GM12878 (cell line): ENCODE results near the genes ZNF655, ZSCAN25, CYP3A7 and GJC3.

GRCh38 chr7:99551341-99551596 lies 645 bp downstream of the FAM200A start:
- RAMPAGE, long total RNA, result no peak
- RRBS, 2 experiments, result no CpG with 5 or more reads among the region's 12 CpGs
CAGE:
- cytosol, long polyA minus RNA, result no peak
- cytosol, long polyA plus RNA, result no peak
- long polyA plus RNA, result no peak
- nucleolus, long total RNA, result no peak
- nucleus, long polyA plus RNA, result no peak
- nucleus, long total RNA, result no peak

- RAMPAGE, long total RNA, result start-site peak on the minus strand at chr7:99558453-99558545, 201 and 142 reads in 2 replicates; start-site peak on the plus strand at chr7:99558618-99558826, 564 and 226 reads in 2 replicates
- RRBS, 2 experiments, result 1 to 2% methylated on average over 41 to 50 of the region's 94 CpGs
CAGE:
- cytosol, long polyA minus RNA, result start-site peak on the plus strand at chr7:99558848-99558856, 13 reads
- cytosol, long polyA plus RNA, result start-site peak on the plus strand at chr7:99558618-99558701, 487 and 519 reads in 2 replicates; start-site peak on the plus strand at chr7:99558786-99558857, 215 and 232 reads in 2 replicates
- long polyA plus RNA, result start-site peak on the minus strand at chr7:99558488-99558553, 33 and 30 reads in 2 replicates; start-site peak on the plus strand at chr7:99558656-99558706, 395 and 438 reads in 2 replicates
- nucleolus, long total RNA, result no peak
- nucleus, long polyA plus RNA, result start-site peak on the plus strand at chr7:99558595-99558727, 1,000 and 858 reads in 2 replicates; start-site peak on the plus strand at chr7:99558787-99558886, 421 and 303 reads in 2 replicates
- nucleus, long total RNA, result no peak
Measured at GRCh38 chr7:99558361-99559519, at the start of gene ZNF655. Gene ZNF655, plus strand, starts transcription at chr7:99558642.

GRCh38 chr7:99616256-99617129 lies at the start of gene ZSCAN25:
Gene ZSCAN25, plus strand, starts transcription at chr7:99616946.
- RAMPAGE, long total RNA, result start-site peak on the plus strand at chr7:99616945-99616966, 111 and 97 reads in 2 replicates
- RRBS, 2 experiments, result 1 to 2% methylated on average over 7 of the region's 57 CpGs
CAGE:
- cytosol, long polyA minus RNA, result start-site peak on the plus strand at chr7:99616970-99616976, 20 reads
- cytosol, long polyA plus RNA, result start-site peak on the plus strand at chr7:99616963-99616994, 162 and 64 reads in 2 replicates
- long polyA plus RNA, result no peak
- nucleolus, long total RNA, result no peak
- nucleus, long polyA plus RNA, result no peak
- nucleus, long total RNA, result no peak

DNA sequence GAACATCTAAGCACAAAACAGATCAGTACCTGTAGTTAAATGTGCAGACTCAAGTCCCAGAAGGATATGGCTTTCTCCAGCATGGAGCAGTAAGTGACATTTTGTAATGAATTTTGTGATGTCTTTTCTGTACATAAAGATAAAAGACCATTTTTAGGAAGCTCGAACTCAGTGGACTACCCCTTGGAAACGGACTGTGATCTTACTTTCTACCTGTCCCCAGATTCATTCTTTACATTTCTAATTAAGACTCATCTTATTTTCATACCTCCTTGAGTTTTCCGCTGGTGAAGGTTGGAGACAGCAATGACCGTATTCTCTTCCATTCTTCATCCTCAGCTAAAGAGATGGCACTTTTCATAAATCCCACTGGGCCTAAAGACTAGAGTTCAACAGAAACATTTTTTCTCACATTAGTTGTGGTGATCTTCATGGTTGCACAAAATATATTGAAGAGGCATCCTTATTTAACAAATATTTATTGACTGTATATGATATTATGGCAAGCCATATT lies 13.1 kb downstream of the CYP3A5 start:
- RAMPAGE, long total RNA, result no peak
- RRBS, 2 experiments, result no CpG with 5 or more reads among the region's 4 CpGs
CAGE:
- cytosol, long polyA minus RNA, result no peak
- cytosol, long polyA plus RNA, result no peak
- long polyA plus RNA, result no peak
- nucleolus, long total RNA, result no peak
- nucleus, long polyA plus RNA, result no peak
- nucleus, long total RNA, result no peak

GRCh38 chr7:99671567-99672122 lies 8.2 kb downstream of the CYP3A5 start:
- RAMPAGE, long total RNA, result no peak
- RRBS, 2 experiments, result no CpG with 5 or more reads among the region's 6 CpGs
CAGE:
- cytosol, long polyA minus RNA, result no peak
- cytosol, long polyA plus RNA, result no peak
- long polyA plus RNA, result no peak
- nucleolus, long total RNA, result no peak
- nucleus, long polyA plus RNA, result no peak
- nucleus, long total RNA, result no peak

DNA sequence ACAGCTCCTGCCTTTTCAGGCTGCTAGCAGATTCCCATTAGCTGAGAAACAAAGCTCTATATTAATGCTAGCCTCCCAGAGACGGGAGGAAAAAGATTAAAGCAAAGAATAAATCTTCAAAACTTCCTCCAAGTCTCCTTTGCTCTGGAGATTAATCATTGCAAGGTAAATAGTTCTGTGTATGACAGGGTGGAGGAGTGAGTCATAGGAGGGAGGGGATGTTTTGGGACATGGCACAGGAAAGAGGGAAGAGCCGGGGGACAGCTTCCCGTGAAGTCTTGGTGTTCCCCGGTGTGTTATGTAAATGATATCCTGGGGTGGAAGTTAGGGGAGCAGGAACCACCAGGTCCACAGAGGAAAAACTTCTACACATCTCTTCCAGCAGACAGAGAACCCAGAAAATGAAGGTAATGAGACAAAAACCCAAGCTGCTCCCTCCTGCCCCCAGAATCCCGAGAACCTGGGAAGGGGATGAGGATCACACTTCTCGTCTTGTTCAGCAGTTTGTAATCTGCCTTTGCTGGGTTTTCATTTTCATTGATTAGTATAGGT lies 19.4 kb upstream of the CYP3A5 start:
- RAMPAGE, long total RNA, result no peak
- RRBS, 2 experiments, result no CpG with 5 or more reads among the region's 6 CpGs
CAGE:
- cytosol, long polyA minus RNA, result no peak
- cytosol, long polyA plus RNA, result no peak
- long polyA plus RNA, result no peak
- nucleolus, long total RNA, result no peak
- nucleus, long polyA plus RNA, result no peak
- nucleus, long total RNA, result no peak

GRCh38 chr7:99730015-99730216 lies 5.1 kb downstream of the CYP3A7 start:
- RAMPAGE, long total RNA, result no peak
- RRBS, 2 experiments, result no CpG with 5 or more reads among the region's 1 CpG
CAGE:
- cytosol, long polyA minus RNA, result no peak
- cytosol, long polyA plus RNA, result no peak
- long polyA plus RNA, result no peak
- nucleolus, long total RNA, result no peak
- nucleus, long polyA plus RNA, result no peak
- nucleus, long total RNA, result no peak

GRCh38 chr7:99735016-99735466 lies at the start of gene CYP3A7:
Gene CYP3A7, minus strand, starts transcription at chr7:99735196.
- RAMPAGE, long total RNA, result no peak
- RRBS, 2 experiments, result no CpG with 5 or more reads among the region's 5 CpGs
CAGE:
- cytosol, long polyA minus RNA, result no peak
- cytosol, long polyA plus RNA, result no peak
- long polyA plus RNA, result no peak
- nucleolus, long total RNA, result no peak
- nucleus, long polyA plus RNA, result no peak
- nucleus, long total RNA, result no peak

DNA sequence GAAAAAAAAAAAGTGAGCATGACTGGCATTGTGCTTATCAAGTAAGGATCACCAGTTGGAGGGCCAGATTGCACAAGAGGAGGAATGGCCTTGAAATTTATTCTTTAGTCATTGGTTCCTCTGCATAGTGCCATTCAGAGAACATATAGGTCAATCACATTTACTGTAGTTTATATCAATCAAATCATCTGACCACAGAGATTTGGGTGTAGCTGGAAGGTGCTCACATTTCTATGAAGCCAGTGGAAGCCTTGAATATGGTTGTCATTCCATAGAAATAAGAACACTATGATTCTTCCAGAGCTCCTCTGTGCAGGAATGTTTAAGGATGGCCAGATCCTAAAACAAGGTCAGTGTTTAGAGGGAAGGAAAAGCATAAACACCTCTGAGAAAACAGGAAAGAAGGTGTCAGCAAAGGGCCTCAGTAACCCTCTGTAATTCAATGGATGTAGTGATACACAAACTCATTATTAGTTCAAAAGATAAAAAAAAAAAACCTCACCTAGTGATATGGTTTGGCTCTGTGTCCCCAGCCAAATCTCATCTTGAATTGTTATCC lies 4.0 kb downstream of the CYP3A43 start:
- RAMPAGE, long total RNA, result no peak
CAGE:
- cytosol, long polyA minus RNA, result no peak
- cytosol, long polyA plus RNA, result no peak
- long polyA plus RNA, result no peak
- nucleolus, long total RNA, result no peak
- nucleus, long polyA plus RNA, result no peak
- nucleus, long total RNA, result no peak

- RAMPAGE, long total RNA, result no peak
- RRBS, 2 experiments, result no CpG with 5 or more reads among the region's 3 CpGs
CAGE:
- cytosol, long polyA minus RNA, result no peak
- cytosol, long polyA plus RNA, result no peak
- long polyA plus RNA, result no peak
- nucleolus, long total RNA, result no peak
- nucleus, long polyA plus RNA, result no peak
- nucleus, long total RNA, result no peak
Measured at GRCh38 chr7:99918585-99918777, 849 bp downstream of the TRIM4 start.

- RAMPAGE, long total RNA, result no peak
- RRBS, 2 experiments, result no CpG with 5 or more reads among the region's 21 CpGs
CAGE:
- cytosol, long polyA minus RNA, result no peak
- cytosol, long polyA plus RNA, result no peak
- long polyA plus RNA, result no peak
- nucleolus, long total RNA, result no peak
- nucleus, long polyA plus RNA, result no peak
- nucleus, long total RNA, result no peak
Measured at GRCh38 chr7:99929052-99929900, at the start of gene GJC3. Gene GJC3, minus strand, starts transcription at chr7:99929620.

DNA sequence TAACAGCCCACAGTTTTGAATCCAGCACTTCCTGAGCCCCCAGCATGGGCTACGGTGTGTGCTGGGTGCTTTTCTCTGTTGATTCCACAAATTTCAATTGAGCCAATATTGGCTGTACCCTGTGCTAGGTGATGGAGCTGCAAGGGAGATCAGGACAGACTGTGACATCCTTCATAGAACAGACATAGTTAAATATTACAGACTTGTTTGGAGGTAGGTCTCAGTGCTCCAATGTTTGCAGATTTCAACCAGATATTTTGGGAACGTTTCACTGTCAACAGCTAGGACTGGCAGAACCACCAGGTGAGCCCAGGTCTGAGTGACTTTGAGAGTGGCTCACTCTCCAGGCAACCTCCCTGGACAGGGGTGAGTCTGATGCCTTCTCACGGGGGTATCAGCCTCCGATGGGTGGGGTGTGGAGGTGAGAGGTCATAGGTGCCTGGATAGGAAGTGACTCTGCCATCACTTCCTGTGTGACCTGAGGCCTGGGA lies 4.7 kb downstream of the AZGP1 start:
- RAMPAGE, long total RNA, result no peak
- RRBS, 2 experiments, result no CpG with 5 or more reads among the region's 4 CpGs
CAGE:
- cytosol, long polyA minus RNA, result no peak
- cytosol, long polyA plus RNA, result no peak
- long polyA plus RNA, result no peak
- nucleolus, long total RNA, result no peak
- nucleus, long polyA plus RNA, result no peak
- nucleus, long total RNA, result no peak

GRCh38 chr7:99997190-99998234 lies 17.9 kb upstream of the ZKSCAN1 start:
- RAMPAGE, long total RNA, result no peak
- RRBS, 2 experiments, result no CpG with 5 or more reads among the region's 43 CpGs
CAGE:
- cytosol, long polyA minus RNA, result no peak
- cytosol, long polyA plus RNA, result no peak
- long polyA plus RNA, result no peak
- nucleolus, long total RNA, result start-site peak on the plus strand at chr7:99997690-99997740, 6 reads
- nucleus, long polyA plus RNA, result no peak
- nucleus, long total RNA, result no peak

- RAMPAGE, long total RNA, result no peak
- RRBS, 2 experiments, result no CpG with 5 or more reads among the region's 4 CpGs
CAGE:
- cytosol, long polyA minus RNA, result no peak
- cytosol, long polyA plus RNA, result no peak
- long polyA plus RNA, result no peak
- nucleolus, long total RNA, result no peak
- nucleus, long polyA plus RNA, result no peak
- nucleus, long total RNA, result no peak
Measured at GRCh38 chr7:100016619-100017007, 1.2 kb downstream of the ZKSCAN1 start.

- RAMPAGE, long total RNA, result no peak
- RRBS, 2 experiments, result no CpG with 5 or more reads among the region's 13 CpGs
CAGE:
- cytosol, long polyA minus RNA, result no peak
- cytosol, long polyA plus RNA, result no peak
- long polyA plus RNA, result no peak
- nucleolus, long total RNA, result no peak
- nucleus, long polyA plus RNA, result no peak
- nucleus, long total RNA, result no peak
Measured at GRCh38 chr7:100071259-100072357, 9.9 kb downstream of the ZNF3 start.

GRCh38 chr7:100088214-100088802 lies 461 bp upstream of the COPS6 start:
- RAMPAGE, long total RNA, result no peak
- RRBS, 2 experiments, result no CpG with 5 or more reads among the region's 17 CpGs
CAGE:
- cytosol, long polyA minus RNA, result no peak
- cytosol, long polyA plus RNA, result no peak
- long polyA plus RNA, result no peak
- nucleolus, long total RNA, result no peak
- nucleus, long polyA plus RNA, result no peak
- nucleus, long total RNA, result no peak

- RAMPAGE, long total RNA, result no peak
- RRBS, 2 experiments, result no CpG with 5 or more reads among the region's 3 CpGs
CAGE:
- cytosol, long polyA minus RNA, result no peak
- cytosol, long polyA plus RNA, result no peak
- long polyA plus RNA, result no peak
- nucleolus, long total RNA, result no peak
- nucleus, long polyA plus RNA, result no peak
- nucleus, long total RNA, result no peak
Measured at GRCh38 chr7:100124272-100124790, 2.4 kb upstream of the MBLAC1 start.

DNA sequence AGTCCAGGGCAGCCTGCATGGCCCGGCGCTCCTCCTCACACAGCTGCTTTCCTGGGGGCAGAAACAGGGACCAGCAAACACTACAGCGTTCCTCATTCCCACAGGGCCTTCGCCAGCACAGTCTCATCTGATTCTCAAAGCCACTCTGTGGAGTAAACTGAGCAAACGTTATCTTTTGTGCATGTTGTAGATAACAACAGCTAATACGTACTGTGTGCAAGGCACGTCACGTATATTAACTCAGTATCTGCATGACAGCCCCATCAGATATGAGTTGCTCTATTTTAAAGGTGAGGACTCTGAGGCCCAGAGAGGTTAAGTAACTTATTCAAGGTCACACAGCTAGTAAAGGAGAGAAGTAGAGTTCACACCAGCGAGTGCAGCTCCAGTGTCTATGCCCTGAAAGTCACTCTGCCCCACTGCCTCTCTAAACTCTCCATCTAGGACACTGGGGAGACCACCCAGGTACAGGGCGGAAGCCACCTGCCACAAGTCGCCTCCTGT lies 2.7 kb downstream of the TRAPPC14 start:
- RAMPAGE, long total RNA, result no peak
- RRBS, 2 experiments, result 98% methylated on average over 1 of the region's 11 CpGs
CAGE:
- cytosol, long polyA minus RNA, result no peak
- cytosol, long polyA plus RNA, result no peak
- long polyA plus RNA, result no peak
- nucleolus, long total RNA, result no peak
- nucleus, long polyA plus RNA, result no peak
- nucleus, long total RNA, result no peak

DNA sequence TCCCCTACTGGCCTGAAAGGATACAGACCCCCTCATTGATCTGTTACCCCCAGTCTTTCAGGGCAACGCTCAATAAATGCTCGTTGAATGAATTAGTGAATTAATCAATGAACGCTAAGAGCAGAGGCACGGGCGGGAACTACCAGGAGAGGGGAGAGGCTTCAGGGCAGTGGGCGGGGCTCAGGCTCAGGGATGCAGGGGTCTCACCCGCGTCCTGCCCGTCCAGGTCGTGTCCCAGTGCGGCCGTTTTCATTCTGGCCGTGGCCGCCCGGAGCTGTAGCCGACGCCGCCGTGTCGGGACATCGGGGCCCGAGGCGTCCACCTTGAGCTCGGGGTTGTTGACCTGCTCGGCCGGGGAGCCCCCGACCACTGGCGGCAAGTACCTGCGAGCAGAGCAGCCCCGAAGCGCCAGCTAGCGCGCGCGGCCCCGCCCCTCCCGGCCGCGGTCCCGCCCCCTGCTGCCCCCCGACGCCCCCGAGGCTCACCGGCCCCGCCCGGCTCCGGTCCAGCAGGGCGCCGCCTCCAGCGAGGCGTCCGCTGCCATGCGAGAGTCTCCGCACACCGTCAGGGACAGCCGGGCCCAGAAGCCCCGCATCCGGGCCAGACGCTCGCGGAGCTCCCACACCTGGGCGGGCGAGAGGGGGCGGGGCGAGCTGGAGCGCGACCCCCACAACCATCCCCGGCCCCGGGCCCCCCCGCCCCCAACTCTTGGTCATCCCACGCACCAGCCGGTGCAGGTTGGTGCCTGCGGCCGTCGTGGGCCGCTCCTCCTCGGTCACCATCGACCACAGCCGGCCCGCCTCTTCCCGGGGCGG lies 2.8 kb upstream of the GAL3ST4 start:
- RAMPAGE, long total RNA, result no peak
- RRBS, 2 experiments, result 1 to 2% methylated on average over 54 to 59 of the region's 82 CpGs
CAGE:
- cytosol, long polyA minus RNA, result no peak
- cytosol, long polyA plus RNA, result no peak
- long polyA plus RNA, result no peak
- nucleolus, long total RNA, result no peak
- nucleus, long polyA plus RNA, result no peak
- nucleus, long total RNA, result no peak

DNA sequence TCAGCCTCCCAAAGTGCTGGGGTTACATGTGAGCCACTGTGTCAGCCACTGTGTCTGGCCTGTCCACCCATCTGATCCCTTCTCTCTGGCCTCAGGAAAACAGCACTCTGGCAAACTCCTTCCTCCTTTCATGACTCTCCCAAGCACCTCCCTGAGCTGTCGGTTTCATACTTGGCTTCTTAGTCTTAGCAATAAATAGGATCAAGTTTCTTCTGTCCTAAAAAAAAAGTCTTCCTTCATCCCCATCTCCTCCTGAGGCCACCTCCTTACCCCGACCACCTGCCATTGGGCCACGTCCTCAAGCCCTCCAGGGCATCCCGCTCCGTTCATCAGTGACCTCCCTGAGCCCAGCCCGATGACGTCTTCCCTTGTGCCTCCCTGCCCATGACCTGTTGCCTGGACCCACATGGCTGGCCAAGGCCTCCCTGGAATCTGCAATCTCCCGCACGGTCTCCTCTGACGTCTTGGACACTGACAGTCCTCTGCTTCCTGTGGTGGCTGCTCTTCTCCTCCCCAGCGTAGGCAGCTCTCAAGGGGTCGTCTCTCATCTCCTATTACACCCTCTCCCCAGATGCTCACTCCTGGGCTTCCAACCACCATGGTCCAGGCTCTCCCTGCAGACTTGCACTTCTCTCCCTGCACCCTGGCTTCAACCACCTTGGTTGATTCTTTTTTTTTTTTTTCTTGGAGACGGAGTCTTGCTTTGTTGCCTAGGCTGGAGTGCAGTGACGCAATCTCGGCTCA lies 26.6 kb downstream of the PVRIG start:
- RAMPAGE, long total RNA, result no peak
- RRBS, 2 experiments, result no CpG with 5 or more reads among the region's 15 CpGs
CAGE:
- cytosol, long polyA minus RNA, result no peak
- cytosol, long polyA plus RNA, result no peak
- long polyA plus RNA, result no peak
- nucleolus, long total RNA, result no peak
- nucleus, long polyA plus RNA, result no peak
- nucleus, long total RNA, result no peak